ENCODE measurements around a stretch of chr1.

DNA sequence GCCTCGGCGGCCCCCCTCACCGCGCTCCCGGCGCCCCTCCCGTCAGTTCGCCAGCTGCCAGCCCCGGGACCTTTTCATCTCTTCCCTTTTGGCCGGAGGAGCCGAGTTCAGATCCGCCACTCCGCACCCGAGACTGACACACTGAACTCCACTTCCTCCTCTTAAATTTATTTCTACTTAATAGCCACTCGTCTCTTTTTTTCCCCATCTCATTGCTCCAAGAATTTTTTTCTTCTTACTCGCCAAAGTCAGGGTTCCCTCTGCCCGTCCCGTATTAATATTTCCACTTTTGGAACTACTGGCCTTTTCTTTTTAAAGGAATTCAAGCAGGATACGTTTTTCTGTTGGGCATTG lies 1.0 kb downstream of the TGFB2 start:
- PRO-cap = bidirectional peak, plus-strand start at position 110 of the sequence, minus-strand start outside the sequence

DNA sequence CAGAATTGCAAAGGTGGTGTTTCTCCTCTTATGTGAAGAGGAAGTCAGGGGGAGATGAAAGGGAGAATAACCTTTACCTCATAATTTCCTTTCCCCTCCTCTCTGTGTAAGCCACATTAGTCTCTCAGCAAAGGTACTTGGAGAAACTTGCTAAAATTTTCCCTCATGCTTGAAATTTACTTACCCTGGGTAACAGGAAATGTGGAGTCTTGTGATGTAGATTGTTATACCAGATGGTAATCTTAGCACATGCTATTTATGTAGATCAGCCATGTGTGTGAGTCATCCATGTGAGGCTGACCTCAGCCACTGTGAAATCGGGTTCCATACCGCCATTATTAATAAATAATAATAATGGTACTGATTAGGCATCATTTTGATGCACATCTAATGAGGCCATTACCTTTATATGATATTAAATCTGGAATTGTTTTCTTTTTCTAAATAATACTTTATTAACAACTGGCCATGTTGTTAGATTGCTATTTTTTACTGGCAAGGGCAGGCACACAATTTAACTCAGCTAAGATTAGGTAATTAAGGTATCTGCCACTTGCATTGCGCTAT lies 128.5 kb downstream of the TGFB2 start:
- PRO-cap = no peak

DNA sequence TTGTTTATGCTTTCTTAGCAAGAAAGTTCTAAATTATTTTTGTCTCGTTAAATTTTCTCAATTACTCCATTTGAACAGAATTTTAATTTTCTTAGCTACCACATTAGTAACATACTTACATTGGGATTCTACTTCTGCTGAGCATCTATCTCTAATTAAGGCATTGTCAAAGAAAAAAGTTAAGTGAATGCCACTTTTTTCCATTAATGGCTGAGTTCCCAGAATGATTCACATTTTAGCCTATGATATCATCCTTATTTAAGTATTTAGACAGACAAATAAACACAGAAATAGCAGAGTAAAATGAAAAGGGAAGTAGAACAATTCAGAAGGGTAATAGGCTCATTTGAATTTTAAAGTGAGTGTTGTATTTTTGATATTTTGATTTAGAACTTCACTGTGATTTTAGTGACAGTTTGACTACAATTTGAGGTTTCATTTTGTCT lies 15.3 kb downstream of the LYPLAL1 start:
- PRO-cap = no peak

DNA sequence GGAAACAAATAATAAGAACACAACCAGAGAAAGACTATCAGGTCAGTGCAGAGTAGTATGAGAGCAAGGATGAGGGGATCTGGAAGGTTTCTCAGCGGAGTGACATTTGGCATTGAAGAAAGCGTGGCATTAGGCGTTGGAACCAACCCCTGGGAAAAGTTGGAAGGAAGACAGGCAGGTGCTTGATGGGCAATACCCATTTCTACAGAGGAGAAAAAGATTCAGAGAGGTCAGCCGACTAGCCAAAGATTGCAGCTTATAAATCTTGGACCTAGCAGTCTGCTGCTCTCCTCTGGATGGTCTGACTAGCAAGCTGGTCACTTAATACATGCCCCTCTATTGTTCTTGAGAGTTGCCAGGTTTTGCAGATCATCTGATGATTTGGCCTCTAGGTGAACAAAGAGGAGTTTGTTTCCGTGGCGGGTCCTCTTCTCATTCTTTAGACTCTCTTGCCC lies 116.0 kb downstream of the SLC30A10 start:
- PRO-cap = no peak

GRCh38 chr1:219979898-219980777 lies 51.8 kb upstream of the SLC30A10 start:
- PRO-cap = no peak

GRCh38 chr1:219996880-219997485 lies 49.3 kb downstream of the EPRS1 start:
- PRO-cap = no peak

DNA sequence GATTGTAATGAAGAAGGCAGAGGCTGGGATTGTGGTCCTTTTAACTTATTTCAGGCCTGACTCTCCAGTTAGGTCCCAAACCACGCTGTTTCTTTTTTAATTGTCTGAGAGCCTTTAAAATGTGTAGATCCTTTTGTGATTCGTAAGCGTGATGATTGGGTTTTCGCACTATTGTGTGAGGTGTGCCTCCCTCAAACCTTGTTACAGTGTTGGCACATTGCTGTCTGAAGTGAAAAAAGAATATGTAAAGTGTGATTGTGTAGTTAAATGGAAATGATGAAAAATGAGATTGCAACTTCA lies 43.1 kb downstream of the IARS2 start:
- PRO-cap = no peak

- PRO-cap = no peak
Measured at GRCh38 chr1:220750047-220750686, 2.0 kb downstream of the MTARC2 start.

DNA sequence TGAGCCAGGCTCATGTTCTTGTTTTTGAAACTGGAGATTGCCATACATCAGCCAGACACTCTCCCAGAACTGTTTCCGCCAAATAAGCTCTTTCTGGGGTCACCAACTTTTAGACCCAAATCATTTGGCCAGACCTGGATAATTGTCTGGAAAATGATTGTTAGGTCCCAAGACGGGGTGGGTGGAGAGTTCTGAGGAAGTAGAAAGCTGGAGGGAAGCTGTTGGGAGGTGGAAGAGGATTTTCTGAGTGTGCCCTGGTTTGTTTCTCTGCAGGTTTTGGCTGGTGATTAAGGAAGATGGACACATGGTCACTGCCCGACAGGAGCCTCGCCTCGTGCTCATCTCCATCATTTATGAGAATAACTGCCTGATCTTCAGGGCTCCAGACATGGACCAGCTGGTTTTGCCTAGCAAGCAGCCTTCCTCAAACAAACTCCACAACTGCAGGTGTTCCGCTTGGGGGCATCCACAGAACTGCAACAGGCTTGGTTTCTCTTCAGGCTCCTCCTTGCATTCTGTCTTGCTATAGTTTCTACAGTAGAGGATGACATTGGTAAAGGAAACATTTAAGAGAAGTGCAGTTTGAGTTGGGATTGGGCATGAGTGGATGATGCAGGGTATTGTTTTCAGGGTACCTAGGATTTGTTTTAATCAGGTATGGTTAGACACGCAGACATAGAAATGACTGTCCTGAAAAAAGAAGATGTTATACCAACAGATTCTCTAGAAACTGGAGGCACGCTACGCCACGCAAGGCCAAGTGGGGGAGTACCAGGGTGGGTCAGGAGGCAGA lies 6.7 kb downstream of the MTARC2 start:
- PRO-cap = no peak

DNA sequence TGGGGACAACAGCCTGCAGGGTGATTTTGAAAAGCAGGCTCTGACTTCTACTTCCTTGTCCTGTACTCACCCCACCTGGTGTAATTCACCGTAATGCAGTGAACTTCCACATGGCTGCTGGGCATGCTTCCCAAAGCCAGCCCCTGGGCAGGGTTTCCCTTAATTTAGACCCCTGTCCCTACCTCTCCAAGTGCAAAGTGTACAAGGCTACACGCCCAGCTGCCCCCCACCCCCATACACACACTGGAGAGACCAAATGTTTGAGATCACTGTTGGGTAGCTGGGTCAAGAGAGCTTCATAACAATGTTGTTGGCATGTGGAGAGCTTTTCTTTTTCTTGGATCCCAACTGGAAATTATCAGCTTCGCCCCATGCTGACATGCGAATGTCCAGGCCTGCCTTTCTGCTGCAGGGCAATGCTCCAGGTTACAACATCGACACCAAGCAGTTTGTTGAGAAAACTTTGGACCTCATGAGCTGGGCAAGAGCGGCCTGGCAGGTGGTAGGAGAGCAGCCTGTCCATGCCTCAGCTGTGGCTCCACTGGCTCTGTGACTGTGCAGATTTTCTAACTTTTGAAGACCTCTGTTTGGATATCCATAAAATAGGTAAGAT lies 41.3 kb downstream of the MTARC1 start:
- PRO-cap = no peak

DNA sequence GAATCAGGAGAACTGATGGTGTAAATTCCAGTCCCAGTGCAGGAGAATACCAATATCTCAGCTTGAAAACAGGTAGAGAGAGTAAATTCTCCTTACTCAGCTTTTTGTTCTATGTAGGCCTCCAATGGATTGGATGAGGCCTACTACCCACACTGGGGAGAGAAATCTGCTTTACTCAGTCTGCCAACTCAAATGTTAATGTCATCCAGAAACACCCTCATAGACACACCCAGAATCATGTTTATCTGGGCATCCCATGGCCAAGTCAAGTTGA lies 7.0 kb upstream of the HLX start:
- PRO-cap = no peak

DNA sequence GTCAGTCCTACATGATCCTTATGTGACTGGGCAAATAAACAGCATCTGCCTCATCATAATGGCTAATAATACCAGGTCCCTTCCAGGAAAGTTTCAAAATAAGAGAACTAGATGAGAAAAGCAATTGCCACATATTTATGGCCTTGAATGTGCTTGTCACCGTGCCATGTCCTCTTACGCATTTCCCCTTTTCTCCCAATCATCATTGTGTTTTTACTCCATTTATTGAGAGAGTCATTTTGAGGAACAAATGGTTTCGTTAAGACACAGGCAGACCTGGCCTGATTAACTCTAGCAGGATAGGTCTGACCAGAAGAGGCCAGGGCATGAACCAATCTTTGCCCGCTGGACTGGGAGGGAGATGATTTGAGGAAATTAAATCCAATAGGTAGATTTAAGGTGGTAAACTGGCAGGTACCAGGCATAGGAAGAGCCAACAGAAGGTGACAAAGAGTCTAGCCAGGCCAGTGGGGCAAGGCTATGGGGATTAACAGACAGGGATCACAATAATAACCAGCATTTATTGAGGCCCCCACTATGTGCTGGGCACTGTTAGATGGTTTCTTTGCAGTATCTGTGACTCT lies 121.4 kb downstream of the HLX start:
- PRO-cap = no peak

DNA sequence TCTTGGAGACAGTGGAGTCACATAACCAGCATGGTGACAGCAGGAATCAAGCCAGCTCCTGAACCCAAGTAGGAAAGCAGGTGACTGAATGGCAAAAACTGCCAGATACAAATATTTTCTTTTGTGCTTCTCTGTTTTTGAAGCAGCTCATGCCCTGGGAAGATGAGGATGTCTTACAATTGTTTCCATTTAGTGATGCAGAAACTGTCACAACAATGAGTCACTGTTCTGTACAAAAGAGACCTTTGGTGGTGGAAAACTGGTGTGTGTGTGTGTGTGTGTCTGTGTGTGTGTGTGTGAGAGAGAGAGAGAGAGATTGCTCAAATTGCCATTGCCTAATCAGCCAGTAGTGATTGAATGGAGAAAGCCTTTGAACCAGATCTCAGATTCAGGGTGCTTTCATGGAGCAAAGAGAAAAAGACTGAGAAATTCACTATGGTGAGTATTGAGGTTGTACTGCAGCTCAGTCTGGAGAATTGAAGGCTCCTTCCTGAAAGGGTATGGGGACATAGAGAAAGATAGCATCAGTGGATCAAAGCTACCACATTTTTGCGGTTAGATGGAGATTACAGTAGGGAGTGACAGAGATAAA lies 406.7 kb downstream of the DUSP10 start:
- PRO-cap = no peak

- PRO-cap = no peak
Measured at GRCh38 chr1:221543891-221544142, 198.1 kb downstream of the DUSP10 start.

DNA sequence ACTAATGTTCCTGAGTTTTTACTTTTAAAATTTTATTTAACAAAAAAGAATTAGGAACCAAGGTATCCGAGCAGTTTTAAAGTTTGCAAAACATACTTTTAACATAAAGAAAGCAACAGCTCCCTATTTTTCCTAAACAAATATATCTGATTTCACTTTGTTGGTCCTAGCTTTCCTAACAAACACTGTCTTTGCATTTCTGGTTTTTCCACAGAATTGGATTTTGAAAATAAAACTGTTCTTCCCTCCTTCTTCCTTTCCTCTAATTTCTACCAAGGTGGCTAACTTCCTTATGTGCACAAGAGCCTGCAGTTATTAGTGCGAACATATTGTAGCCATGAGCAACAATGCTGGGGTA lies 31.3 kb downstream of the DUSP10 start:
- PRO-cap = no peak

DNA sequence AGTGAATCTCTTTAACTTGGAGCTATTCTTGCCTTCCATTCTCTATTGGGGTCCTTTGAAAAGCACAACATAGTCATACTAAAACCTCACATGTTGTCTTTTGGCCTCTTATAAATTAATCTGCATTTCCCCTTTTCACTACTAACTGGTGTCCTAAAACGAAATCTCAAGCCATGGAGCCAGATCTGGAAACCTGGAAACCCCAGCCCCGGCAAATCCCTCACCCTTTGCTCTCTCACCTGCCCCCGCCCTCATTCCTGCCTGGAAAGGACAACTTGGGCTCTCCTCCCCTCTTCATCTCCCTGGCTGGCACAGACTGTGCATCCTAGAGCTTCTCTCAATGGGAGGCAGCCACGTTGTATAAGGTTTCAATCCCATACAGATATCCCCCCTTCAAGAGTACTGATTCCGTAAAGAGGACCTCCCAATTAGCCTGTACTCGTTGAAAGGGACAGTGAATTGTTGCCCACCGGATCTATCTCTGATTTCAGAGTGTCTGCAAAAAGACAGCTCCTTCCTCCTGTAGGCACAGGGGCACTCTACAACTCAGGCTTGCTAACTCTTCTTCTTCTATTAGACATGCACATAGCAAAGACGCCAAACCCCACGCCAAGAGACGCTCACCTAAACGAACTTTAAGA lies 1.4 kb downstream of the DUSP10 start:
- PRO-cap = no peak

DNA sequence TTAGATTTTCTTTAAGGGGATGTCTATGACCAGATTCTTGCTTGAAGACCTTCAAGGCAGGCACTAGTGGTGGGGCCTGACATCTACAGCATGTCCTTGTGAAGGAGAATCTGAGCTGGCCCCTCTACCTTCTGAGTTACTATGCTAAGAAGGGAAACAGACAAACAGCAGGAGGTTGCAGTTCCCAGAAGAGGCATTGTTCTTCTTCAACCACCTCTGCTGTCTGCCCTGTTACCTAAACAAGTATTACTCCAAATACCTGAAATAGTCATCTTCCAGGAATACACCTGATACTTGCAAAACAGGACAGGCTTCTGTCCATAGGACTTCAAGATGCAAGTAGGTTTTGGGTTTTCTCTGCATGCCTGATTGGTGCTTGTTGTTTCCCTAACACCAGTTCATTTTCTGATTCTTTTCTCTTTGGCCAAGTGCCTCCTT lies 92.9 kb upstream of the DUSP10 start:
- PRO-cap = no peak

- PRO-cap = no peak
Measured at GRCh38 chr1:221840552-221841039, 98.7 kb upstream of the DUSP10 start.

- PRO-cap = no peak
Measured at GRCh38 chr1:221886962-221887798, 145.3 kb upstream of the DUSP10 start.

DNA sequence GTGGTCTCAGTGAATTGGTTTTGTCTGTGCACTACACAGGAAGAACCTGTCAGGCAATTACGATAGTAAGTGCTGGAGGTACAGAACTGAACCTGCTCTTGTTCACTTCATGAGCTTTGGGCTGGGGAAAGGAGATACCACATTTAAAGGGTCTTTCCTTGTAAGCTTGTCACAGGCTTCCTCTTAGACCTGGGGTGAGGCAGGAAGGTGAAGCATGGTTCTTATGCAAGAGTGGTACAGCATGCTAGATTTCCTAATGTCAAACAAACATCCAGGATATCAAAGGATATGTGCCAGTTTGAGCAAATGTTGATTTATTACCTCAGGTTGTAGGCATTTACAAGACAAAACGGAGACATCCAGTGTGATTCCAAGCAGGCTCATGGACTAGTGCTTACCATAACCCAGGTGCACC lies 25.9 kb downstream of the HHIPL2 start:
- PRO-cap = no peak